AG04449 (cell line): ENCODE data around the gene MGST3.

- RRBS = no CpG with 5 or more reads among the region's 6 CpGs
Observed at GRCh38 chr1:164659705-164660662, 101.0 kb downstream of the PBX1 start.

DNA sequence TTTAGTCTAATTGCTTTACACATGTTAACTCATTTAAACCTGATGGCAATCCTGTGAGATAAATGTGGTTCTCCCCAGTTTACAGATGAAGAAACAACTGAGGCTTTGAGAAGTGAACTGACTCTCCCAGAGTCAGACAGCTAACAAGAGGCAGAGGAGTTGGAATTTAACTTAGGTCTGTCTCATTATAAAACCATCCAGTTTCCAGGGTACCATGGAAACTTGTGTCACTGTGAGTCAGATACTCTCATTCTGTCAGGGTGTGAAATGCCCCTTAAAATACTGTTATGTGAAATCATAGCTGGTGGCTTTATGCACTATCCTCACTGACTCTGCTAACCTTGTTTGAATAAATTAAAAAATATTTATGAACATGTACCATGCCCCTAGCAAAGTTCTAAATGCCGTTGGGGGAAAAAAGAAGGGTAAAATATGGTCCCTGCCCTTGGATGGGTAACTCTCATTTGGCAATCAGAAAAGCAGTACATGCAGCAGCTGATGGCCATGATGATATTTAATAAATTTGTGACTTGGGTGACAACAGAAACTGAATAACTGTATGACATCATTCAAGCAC, 206.7 kb downstream of the PBX1 start:
- RRBS = no CpG with 5 or more reads among the region's 1 CpG

- RRBS = no CpG with 5 or more reads among the region's 5 CpGs
Observed at GRCh38 chr1:164801135-164801474, 242.1 kb downstream of the PBX1 start.

DNA sequence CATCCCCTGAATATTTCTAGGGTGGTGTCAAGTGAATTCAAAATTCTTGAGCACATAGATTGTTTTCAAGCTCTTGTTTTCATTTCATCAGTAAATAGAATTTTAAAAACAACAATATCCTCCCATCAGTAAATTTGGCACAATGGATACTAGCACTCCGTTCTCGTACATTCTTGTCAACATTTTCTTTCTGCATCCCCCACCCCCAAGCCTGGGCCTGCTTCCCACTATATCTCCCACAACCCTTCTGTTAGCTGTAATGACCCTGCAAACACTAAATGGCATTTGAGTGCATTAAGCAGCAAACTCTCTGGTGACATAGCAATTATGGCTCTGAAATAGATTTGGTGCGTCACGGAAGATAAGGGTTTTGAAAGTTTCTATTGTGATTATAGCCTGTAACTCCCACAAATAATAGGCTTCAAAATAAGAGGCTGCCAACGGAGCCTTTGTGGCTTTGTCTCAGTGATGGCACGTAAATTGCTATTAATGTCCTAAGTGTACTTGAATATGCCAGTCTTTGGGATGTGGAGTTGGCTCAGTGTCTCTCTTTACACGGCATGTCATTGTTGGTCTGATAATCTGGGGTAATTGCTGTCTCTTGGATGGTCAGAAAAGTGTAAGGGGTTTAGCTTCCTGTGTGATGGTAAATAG, 277.6 kb downstream of the PBX1 start:
- RRBS = no CpG with 5 or more reads among the region's 7 CpGs

GRCh38 chr1:165630640-165631340, at the start of gene MGST3:
MGST3 (plus strand) TSS chr1:165631234.
- RRBS = no CpG with 5 or more reads among the region's 54 CpGs

GRCh38 chr1:165891153-165892074, 64.0 kb downstream of the UCK2 start:
- RRBS = no CpG with 5 or more reads among the region's 9 CpGs

GRCh38 chr1:166207828-166208027, 40.9 kb upstream of the FAM78B start:
- RRBS = no CpG with 5 or more reads among the region's 2 CpGs

DNA sequence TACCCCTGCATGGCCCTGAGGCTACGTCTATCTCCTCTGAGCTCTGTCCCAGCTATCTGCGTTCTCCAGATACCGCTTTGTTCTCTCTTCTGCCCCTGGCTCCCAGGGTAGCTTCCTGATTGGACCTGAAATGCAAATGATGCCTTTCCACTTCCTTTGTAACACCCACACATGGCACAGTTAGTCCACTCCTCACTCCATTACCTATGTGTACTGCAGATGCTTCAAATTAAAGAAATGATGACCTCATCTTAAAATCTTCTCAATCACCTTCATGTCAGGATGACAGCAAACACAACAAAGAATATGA, 138.6 kb upstream of the POGK start:
- RRBS = no CpG with 5 or more reads among the region's 3 CpGs

DNA sequence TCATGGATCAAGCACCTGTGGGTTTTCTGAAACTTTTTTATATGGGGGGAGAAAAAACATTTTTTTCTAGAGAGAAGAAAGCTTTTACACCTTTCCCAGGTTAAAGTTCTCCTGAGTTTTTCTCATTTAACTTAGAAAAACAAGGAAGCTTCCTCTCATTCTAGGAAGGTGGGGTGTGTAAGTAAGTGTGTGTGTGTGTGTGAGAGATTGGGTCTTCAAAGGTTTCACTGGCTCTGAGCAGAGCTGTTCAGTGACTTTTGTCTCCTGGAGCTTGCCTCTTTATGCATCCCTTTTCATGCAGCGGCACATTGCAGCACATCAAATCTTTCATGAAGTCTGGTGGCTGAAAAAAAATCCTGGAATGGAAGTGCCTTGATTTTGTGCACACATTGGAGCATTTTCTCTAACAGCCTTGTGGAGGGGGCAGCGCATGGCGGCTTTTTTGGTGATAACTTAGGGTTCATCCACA, 3.4 kb downstream of the GPA33 start:
- RRBS = no CpG with 5 or more reads among the region's 3 CpGs

- RRBS = no CpG with 5 or more reads among the region's 3 CpGs
Observed at GRCh38 chr1:167137302-167137566, 43.4 kb downstream of the STYXL2 start.

GRCh38 chr1:167255833-167256343, 35.2 kb downstream of the POU2F1 start:
- RRBS = no CpG with 5 or more reads among the region's 3 CpGs

GRCh38 chr1:167276242-167276910, 55.7 kb downstream of the POU2F1 start:
- RRBS = no CpG with 5 or more reads among the region's 2 CpGs

GRCh38 chr1:167337042-167337809, 116.5 kb downstream of the POU2F1 start:
- RRBS = no CpG with 5 or more reads among the region's 10 CpGs

GRCh38 chr1:167381862-167382452, 136.4 kb downstream of the CD247 start:
- RRBS = no CpG with 5 or more reads among the region's 4 CpGs

DNA sequence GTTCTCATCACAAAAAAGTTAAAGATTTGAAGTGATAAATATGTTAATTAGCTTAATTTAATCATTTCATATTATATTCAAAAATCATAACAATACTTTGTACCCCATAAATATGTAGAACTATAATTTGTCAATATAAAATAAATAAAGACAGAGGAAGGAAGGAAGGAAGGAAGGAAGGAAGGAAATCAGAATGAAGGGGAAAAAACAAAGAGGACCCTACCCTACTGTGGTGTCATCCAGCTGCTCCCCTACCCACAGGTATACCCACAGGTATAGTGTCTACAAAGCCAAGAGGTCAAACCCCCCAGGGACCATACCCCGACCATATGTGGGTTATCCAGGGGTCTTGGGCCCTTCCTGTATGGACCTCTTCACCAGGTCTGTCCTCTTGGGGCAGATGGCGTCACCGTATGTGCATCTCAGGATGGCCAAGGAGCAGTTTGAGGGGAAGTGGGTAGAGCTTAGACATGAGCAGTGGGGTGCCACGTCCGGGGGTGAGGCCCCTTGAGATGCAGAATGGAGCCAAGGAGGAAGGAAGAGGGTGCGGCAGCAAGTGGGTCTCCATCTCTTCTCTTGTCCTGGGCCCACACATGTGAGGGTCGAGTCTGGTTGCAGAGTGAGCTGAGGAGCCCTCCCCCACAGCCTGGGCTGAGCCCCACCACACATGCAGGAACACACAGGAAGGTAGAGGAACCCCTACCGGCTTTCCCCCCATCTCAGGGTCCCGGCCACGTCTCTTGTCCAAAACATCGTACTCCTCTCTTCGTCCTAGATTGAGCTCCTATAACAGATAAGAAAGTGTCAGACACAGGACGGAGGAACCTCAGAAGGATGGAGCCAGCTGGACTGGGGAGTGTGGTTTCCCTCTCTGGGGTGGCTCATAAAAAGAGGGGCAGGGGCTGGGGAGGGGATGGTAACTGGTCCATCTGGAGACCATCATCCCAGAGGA, 80.2 kb downstream of the CD247 start:
- RRBS = 57% methylated on average over 1 of the region's 13 CpGs

- RRBS = no CpG with 5 or more reads among the region's 19 CpGs
Observed at GRCh38 chr1:167485878-167486839, 32.2 kb downstream of the CD247 start.

- RRBS = no CpG with 5 or more reads among the region's 20 CpGs
Observed at GRCh38 chr1:167516479-167517447, 1.6 kb downstream of the CD247 start.

DNA sequence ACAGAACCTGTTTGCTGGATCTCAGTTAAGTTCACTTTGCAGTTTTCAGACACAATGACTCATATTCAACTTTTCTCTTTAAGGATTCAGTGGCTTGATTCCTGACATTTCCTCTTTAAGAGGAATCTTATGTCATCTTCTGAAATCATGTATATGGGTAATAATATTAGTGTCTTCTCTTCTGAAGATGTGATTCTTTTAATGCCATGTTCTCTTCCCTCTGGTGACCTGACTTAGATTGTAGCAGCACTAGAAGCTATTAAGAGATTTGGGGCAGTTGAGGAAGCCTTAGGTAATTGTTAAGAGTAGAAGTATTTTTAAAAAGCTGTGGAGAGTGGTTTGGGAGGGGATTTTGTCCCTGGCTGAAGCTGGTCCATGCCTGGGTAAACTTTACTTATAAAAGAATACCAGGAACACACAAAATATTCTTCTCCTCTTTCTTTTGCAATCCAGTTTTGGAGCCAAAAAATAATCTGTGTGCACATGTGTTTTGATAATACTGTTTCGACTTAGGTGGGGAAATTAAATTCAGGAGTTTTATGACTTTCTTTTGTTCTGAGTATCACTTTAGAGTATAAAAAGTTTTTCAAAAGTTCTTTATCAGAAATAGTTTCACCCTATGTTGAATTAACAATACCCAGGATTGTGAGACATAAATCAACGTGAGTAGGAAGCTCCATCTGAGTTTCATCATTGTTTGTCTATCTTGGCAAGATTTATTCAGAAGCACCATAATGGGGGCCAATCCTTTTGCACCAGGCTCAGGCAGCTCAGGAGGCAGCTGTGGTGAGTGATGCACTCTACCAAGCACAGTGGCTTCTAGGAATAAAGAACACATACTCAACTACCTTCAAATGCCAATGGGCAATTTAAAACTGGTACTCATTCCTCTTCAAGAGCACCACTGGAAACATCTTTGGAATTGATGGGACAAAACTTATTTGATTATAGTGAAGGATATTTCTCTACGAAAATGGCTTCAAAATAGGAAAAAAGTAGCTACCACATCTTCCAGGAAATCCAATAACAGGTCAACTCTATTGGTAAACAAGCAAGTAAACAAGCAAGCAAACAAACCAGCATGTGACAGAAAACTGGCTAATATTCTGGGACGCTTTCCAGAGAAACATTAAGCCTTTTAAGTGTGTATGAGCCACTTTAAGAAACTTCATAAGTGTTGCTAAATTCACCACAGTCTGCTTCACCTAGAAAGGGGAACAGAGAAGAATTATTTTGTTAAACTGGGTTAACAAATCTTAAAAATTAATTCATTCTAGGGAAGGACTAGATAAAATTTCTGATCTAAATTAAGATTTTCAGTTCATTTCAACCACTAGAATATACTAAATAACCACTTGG, 12.0 kb downstream of the CREG1 start:
- RRBS = no CpG with 5 or more reads among the region's 4 CpGs

GRCh38 chr1:167554214-167554497, 594 bp upstream of the CREG1 start:
- RRBS = no CpG with 5 or more reads among the region's 9 CpGs